Fibroblast of villous mesenchyme (primary cell): ENCODE measurements around a stretch of chr4.

DNA sequence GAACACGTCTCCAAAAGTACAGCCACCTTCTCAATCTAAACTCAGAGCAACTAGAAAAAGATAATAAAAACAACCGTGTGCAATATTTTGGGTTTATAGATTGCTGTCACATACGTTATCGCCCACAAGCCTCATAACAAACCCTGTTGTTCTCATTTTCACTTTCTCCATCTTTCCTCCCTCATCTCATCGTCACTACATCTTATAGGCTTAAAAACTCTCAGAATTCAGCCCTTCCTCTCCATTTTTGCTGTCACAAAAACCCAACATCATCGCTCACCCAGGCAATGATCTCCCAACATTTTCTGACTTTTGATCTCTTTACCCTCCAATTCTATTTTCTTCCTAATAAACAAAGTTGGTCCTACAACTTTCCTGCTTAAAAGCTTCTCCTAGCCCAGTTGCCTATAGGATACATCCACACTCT lies 510 bp upstream of the SCFD2 start:
- CAGE, long polyA plus RNA, result no peak

DNA sequence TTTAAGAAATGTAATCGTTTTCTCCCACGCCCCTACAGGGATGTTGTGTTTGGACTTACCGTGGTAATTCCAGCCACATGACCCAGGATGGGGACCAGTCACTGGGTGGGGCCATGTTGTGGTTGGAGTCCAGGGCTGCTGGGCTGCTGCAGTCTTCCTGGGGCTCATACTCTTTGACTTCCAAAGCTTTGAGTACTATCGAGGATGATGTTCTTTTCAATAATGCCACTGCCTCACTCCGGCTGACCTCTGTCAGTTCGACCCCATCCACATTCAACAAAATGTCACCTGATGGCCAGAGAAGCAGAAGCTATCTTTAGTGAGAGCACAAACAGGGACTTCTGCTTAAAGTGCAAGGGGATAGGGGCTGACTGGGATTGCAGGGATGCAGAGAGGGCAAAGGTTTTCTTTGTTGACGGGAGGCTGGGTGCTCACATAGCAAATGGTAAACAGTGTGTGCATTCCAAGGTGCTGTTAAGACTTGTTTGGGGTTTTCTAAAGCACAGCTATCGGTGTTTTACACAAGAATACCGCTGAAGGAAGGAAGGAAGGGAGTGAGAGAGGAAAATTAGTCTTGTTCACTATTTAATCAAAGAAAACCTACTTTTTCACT lies 99.4 kb downstream of the FIP1L1 start:
- CAGE, long polyA plus RNA, result no peak

DNA sequence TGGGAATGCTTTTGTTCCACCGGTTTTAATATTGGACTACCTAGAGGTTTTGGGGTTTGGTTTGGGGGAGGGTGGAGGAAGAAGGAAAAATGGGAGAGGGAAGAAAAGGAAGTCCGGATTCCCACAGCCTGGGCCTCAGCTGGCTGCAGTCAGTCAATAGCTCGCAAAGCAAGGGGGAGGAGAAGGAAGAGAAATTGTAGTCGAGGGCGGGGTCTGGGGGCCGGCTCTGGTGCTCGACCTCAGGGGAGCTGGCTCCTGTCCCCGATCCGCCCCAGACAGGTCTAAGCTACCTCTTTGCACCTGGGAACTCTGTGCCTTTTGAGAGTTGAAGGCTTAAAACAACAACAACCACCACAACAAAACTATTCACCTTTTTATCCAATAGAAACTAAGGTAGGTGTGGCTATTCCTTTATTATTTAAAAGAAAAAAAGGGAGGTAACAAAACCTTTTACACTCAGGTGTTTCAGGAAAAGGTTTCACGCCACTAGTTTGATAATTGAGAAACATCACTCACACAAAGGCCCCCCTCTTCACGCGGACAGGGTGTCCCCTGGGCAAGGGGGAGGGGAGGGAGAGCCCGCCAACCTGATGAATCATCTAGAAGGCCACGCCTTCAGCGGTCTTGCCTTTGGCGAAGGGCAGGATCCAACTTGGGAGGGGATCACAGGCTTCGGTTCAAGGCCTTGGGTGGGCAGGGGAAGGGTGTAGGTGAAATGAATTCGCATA lies 1.6 kb upstream of the LNX1 start:
- CAGE, long polyA plus RNA, result no peak

DNA sequence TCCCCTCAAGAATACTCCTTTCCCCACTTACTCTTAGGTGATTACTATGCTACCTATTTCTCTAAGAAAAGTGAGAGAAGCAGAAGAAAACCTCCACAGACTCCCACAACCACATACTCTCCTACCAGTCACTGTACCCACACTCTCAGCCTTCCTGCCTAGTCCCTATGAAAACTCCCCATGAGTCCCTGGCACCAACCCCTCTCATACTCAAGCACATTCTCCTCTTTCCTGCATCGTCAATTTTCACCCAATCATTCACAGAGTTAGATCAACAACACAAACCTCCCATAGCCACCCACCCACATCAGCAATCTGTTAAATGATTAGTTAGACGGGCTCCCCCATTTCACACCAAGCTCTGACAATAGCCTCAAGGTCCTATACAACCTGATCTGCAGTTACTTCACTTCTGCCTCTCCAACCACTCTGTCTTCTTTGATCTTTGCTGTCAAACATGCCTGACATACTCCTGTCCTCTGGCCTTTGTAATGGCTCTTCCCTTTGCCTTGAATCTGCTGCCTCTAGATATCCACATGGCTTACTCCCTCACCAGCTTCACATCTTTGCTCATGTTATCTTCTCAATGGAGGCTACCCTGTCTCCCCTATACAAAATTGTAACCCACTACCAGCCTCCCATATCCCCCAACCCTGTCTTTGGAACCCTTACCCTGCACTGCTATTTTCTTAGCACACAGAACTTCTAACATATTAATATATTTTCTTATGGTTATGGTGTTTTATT lies 80.0 kb downstream of the CHIC2 start:
- CAGE, long polyA plus RNA, result no peak

DNA sequence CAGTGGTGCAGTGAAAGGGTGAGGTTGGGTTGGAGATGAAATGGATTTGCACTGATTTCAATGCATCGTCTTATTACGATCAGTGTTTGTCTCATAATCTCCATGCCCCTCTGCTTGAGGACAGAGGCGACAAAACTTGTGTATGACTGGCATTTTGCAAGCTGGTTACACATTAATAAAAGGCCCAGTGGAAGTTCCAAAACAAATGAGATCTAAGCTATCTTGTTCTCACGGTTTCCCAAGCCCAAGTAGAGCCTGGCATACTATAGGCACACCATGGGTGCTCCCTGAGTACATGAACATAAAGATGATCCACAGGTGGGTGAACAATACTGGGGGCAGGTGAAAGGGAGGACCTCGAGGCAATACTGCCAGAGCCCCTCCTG lies 9.2 kb upstream of the GSX2 start:
- CAGE, long polyA plus RNA, result no peak

DNA sequence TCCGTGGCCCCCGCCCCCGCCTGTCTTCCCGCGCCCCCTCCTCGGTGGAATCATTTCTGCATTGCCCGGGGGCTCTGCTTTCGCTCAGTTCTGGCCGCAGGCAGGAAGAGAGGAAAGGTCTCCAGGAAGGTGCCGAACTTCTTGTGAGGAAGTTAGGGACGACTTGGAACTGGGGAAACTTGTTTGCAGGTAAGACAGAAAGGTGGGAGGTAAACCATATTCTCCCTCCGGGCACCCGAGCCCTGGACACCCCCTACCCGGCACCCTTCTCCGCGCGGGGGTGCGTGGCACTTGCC lies 1.3 kb downstream of the PDGFRA start:
- CAGE, long polyA plus RNA, result no peak

GRCh38 chr4:54231756-54232586 lies 2.9 kb downstream of the PDGFRA start:
- CAGE, long polyA plus RNA, result no peak

DNA sequence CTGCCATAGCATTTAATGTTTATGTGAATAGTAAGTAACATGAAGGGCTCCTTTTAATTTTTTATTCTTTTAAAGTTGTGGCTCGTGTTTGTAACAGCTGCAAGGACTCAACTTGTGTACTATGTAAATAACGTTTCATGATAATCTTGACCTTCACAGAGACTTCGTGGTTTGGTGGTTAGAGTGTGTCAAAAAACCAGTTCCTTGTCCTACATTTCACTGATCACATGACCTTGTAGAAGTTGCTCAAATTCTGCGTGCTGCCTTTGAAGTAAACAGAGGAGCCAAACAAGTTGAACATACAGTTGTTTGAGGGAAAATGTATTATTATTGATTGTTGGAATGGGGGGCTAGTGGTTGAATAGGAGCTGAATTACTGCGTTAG lies 51.7 kb downstream of the KIT start:
- CAGE, long polyA plus RNA, result no peak

DNA sequence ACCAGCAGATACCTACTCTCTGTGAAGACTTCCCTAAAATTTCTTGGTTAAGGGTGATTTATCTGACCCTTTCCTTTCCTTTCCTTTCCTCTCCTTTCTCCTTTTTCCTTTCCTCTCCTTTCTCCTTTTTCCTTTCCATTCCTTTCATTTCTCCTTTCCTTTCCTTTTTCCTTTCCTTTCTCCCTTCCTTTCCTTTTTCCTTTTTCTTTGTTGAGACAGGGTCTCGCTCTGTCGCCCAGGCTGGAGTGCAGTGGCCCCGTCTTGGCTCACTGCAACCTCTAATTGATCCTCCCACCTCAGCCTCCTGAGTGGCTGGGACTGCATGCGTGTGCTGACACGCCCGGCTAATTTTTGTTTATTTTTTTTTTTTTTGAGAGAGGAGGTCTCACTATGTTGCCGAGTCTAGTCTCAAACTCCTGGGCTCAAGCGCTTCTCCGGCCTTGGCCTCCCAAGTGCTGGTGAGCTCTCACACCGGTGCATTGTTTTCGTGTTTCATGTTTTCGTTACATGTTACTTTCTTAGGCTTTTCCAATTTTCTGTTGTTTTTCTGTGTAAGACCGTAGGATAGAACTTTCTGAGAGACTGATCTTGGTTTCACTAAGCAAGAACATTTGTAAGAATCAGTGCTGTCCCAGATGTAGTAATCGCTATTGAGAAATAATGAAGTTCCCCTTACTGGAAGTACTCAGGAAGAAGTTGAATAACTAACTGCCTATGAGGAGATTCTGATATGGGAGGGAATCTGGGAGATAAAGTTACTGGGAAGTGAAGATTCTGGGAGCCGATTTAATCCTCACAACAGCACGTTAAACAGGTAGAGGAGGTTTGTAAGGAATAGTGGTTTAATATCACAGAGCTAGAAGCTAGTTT lies 2.0 kb downstream of the TMEM165 start:
- CAGE, long polyA plus RNA, result no peak

DNA sequence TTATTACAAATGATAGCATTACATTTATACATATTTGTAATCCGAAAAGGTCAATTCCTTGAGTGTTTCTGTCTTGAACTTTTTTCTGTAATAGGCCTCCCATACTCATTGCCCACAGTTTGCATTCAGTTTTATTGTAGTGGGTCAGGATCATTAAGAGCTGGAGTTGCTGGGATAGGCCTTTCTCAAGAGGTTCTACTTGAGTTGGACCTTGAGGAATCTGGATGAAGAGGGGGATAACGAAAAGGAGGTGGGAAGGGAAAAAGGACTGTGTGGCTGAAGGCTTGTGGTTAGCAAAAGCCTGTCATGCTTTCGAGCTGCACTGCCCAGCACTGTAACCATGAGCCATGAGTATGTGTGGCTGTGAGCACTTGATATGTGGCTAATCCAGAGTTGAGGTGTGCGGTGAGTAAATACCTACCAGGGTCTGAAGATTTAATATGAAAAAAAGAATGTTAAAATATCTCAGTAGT lies 11.3 kb downstream of the TMEM165 start:
- CAGE, long polyA plus RNA, result no peak

DNA sequence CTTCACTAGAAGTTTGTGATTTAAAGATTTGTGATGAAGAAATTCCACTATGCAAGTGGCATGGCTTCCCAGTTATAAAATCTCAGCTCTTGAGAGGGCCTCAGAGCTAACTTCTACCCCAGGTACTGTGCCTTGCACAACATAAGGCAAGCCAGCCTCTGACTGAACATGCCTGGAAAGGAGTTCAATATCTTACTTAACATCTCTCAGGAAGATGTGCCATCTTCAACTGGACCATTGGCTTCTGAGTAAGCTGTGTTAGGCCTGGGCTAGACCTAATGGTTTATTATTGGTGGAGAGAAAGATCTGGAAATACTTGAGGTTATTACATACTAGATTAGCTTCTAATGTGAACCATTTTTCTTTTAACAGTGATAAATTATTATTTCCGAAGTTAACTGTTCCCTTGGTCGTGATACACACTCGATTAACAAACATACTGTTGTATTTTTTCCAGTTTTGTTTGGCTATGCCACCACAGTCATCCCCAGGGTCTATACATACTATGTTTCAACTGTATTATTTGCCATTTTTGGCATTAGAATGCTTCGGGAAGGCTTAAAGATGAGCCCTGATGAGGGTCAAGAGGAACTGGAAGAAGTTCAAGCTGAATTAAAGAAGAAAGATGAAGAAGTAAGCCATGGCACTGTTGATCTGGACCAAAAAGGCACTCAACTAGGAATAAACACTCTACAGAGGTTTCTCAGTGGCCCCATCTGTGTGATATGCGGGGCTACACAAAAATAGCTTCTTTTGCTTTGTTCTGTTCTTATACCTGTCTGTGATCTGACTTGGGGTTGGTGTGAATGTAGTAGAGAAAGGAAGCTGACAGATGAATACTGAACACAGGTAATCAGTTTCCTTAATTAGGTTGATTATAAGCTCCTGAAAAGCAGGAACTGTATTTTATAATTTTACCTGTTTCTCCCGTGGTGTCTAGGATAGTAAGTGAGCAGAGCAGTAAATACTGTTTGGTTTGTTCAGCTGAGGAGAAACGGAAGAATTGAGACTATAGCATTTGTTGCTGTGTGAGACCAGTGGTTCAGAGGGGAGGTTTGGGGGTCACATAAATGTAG lies 21.2 kb downstream of the TMEM165 start:
- CAGE, long polyA plus RNA, result no peak

DNA sequence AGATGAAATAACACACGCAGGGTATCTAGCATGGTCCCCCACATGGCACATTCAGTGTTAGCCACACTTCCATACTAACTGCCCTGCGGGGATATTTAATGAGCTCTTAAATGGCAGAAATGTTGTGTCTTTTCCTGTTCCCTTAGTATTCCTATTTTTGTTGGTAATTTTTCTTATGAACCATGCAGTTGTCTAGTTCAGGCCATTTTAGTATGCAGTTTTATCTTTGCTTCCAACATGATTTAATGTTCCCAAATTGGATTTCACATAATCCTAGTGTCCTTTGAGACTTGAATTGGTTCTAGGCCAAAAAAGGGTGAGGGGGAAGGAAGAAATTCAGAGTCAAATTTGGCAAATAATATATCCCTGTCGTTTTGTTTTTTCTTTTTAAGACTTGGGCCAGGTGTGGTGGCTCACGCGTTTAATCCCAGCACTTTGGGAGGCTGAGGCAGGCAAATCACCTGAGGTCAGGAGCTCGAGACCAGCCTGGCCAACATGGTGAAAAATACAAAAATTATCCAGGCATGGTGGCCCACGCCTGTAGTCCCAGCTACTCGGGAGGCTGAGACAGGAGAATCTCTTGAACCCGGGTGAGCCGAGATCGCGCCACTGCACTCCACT lies 24.9 kb downstream of the TMEM165 start:
- CAGE, long polyA plus RNA, result no peak

GRCh38 chr4:55435024-55435632 lies 39.4 kb downstream of the TMEM165 start:
- CAGE, long polyA plus RNA, result no peak

GRCh38 chr4:55547362-55547662 lies 603 bp upstream of the CLOCK start:
- CAGE, long polyA plus RNA, result no peak

DNA sequence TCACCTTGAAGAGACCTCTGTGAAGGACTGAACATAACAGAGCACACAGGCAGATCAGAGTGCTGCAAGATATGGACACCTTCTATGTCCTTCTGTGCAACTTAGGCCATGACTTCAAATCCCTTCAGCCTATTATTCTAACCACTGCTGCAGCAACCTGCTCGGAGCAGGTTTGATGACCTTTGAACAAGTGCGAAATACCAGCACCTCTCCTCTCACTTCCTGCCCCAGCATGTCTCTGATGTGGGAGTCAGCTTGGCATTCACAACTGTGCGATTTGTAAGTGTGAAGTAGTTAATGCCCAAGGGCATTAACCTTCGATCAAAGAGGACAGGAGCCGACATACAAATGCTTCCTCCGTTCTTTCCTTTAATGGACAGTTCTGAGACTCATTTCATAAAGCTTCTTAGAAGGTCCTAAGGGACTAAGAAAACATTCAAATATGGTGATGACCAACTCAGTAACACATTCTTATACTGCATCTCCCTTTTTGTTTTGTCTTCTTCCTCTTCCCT lies 1.5 kb upstream of the EXOC1 start:
- CAGE, long polyA plus RNA, result no peak

GRCh38 chr4:55860343-55860809 lies 6.9 kb downstream of the EXOC1 start:
- CAGE, long polyA plus RNA, result no peak

DNA sequence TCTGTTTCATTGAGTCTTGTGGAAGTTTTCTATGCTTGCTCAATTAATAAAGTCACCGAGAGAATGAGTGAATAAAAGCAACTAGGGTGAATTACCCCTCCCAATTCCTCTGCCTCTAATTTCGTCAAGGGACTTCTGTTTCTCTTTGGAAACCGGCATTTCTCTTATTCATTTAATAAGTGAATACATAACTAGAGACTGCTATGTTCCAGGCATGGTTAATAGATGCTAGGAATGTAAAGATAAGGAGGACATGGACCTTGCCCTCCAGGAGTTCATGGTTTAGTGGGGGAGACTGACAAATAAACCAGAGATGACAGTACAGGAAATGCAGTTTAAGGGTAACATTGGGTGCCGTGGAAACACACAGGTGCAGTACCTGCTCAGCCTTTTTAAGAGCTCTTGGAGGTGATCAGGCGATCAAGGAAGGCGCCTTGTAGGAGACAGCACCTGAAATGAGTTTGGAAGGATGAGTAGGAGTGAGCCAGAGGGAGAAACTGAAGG lies 145.9 kb downstream of the AASDH start:
- CAGE, long polyA plus RNA, result no peak

- CAGE, long polyA plus RNA, result no peak
These were observed 115.3 kb downstream of the AASDH start for GRCh38 chr4:56271861-56272586.

GRCh38 chr4:56314593-56314949 lies 72.7 kb downstream of the AASDH start:
- CAGE, long polyA plus RNA, result no peak

DNA sequence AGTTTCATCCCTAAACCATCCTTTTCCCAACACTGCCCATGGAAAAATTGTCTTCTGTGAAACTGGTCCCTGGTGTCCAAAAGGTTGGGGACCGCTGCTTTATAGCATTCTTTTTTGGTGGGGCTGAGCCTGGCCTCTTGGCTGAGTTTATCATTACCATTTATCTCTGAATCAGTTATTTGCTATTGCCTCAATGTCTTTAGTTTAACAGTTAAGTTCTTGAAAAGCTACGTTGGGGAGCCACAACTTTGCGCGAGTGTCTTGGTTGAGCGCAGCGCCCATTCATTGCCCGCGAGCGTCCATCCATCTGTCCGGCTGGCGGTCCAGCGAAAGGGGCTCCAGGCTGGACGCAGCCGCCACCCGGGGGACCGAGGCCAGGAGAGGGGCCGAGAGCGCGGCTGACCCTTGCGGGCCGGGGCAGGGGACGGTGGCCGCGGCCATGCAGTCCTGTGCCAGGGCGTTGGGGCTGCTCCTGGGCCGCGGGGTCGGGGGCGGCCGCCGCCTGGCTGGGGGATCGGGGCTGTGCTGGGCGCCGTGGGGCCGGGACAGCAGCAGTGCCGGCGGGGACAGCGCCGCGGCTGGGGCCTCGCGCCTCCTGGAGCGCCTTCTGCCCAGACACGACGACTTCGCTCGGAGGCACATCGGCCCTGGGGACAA lies 61.9 kb downstream of the THEGL start:
- CAGE, long polyA plus RNA, result no peak